Measurements from ENCODE around the gene AKIRIN2.

DNA sequence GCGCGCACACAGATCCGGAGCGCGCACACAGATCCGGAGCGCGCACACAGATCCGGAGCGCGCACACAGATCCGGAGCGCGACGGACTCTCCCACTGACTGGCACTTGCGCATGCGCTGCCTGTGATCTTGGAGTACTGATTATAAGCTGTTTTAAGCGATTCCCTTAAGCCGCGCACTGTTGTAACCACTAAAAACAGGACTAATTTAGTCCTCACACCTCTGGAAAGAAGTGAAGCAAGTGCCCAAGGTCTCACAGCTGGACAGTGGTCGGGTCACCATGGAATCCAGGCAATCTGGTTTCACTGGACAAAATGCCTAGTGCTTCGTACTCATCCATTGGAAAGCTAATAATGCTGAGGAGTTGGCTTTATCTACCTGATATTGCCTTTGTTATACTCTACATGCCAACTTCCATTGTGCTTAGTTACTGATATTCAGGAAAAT is 781 bp downstream of the CFAP206 start:
- PRO-cap, result bidirectional peak, plus-strand start at position 84 of the sequence, minus-strand start outside the sequence

- PRO-cap, result unidirectional peak, plus-strand start at chr6:87701494; unidirectional peak, plus-strand start at chr6:87701529; bidirectional peak, plus-strand start at chr6:87701660, minus-strand start at chr6:87701657; bidirectional peak, plus-strand start at chr6:87702526, minus-strand start at chr6:87702233
Measured at GRCh38 chr6:87701459-87702341, at the start of gene AKIRIN2. AKIRIN2 (minus strand) TSS chr6:87702233.

GRCh38 chr6:87756659-87757252 is 54.7 kb upstream of the AKIRIN2 start:
- PRO-cap, result no peak

DNA sequence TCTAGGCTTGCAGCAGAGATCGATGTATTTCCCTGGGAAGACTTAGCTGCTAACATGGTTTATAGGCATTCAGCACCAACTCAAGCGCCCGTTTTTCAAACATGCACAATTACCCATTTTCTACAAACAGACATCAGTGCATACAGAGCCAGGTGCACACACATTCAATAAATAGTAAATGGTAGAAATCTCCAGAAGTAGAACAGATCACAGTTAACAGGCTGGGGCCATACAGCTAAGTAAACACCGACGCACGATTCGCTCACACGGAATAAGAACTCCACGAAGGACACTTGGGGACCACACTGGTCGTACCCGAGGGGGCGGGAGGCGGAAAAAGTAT is 744 bp downstream of the CNR1 start:
- PRO-cap, result no peak

DNA sequence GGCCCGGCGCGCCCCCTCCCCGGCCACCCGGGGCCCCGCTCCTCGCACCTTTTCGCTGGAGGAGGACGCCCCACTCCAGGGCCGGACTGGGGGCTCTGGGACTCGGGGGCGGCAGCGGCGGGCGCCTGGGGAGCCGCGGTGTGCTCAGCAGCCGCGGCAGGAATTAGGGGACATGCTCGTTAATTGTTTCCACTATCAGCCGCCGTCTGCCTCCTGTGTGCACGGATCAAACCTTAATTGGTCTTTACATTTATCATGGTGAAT is 927 bp upstream of the CNR1 start:
- PRO-cap, result no peak

- PRO-cap, result no peak
Measured at GRCh38 chr6:88179592-88180315, 13.6 kb upstream of the CNR1 start.

DNA sequence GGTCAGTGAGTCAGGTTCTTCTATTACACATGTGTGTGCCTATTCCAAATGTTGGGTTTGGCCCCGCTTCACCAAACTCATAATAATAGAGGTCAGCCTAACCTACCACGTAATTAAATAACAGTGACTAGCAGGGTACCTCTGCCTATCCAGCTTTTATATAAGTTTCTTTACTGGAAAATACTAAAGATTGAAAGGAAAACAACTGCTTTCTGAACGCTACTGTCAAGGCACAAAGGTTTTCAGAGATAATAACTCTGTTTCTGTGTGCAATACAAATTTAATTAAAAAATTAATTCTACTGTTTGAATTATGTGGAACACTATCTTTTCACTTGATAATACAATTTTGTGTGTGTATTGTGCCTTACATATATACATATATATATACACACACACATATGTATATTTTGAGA is 19.5 kb upstream of the RNGTT start:
- PRO-cap, result no peak

- PRO-cap, result no peak
Measured at GRCh38 chr6:89065497-89065978, 15.0 kb upstream of the PNRC1 start.

GRCh38 chr6:89158084-89158746 is 12.4 kb downstream of the PM20D2 start:
- PRO-cap, result no peak

DNA sequence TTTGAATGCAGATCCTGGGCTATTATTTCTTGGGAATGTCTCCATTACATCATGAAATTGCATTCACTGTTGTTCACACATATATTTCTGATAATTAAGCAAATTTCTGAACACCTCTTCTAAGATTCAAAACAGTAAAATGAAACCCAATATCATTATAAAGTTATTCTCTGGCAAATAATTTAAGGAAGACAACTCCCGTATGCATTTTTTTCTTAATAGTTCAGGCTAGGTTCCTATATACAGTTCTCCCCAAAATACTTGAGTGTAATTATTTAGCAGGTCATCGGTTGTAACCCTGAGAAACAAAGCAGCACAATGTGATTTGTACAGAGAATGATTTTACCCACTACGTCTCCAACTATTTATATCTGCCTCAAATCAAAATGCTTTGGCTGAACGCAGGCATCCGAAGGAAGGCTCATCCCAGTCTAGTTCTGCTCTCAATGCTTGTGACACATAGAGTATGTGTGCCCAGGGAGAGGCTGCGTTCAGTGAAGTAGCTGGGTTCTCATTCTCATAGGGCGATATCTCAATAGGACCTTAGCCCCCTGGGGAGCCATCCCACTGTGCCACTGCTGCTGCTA is 582 bp downstream of the GABRR2 start:
- PRO-cap, result no peak

GRCh38 chr6:89405864-89406536 is 6.1 kb downstream of the RRAGD start:
- PRO-cap, result no peak

- PRO-cap, result no peak
Measured at GRCh38 chr6:89412980-89413674, 1.1 kb upstream of the RRAGD start.

DNA sequence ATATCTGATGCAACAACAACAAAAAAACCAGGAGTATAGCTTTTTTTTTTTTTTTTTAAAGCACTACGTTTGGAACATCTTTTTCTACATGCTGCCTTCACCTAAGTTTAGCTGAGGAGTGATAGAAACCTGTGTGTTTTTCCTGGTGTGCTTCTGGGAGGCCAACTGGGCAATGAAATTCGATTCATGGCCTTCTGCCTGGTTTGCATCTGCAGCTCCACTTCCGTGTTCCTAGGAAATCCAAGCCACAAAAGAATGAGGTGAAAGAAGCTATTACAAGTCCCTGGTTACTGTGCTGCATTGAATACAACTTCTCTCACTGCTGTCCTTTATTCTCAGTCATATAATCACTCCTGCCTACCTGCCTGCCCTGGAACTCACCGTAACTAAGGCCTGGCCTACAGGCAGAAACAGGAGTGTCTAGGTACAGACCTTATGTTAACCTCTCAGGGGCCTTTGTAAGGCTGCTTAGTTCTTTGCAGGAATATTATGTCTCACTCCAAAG is 18.1 kb upstream of the LYRM2 start:
- PRO-cap, result no peak

- PRO-cap, result no peak
Measured at GRCh38 chr6:89662591-89663414, 24.3 kb upstream of the LYRM2 start.

- PRO-cap, result no peak
Measured at GRCh38 chr6:90108856-90109521, 187.7 kb downstream of the BACH2 start.

- PRO-cap, result no peak
Measured at GRCh38 chr6:90139042-90139652, 157.5 kb downstream of the BACH2 start.

DNA sequence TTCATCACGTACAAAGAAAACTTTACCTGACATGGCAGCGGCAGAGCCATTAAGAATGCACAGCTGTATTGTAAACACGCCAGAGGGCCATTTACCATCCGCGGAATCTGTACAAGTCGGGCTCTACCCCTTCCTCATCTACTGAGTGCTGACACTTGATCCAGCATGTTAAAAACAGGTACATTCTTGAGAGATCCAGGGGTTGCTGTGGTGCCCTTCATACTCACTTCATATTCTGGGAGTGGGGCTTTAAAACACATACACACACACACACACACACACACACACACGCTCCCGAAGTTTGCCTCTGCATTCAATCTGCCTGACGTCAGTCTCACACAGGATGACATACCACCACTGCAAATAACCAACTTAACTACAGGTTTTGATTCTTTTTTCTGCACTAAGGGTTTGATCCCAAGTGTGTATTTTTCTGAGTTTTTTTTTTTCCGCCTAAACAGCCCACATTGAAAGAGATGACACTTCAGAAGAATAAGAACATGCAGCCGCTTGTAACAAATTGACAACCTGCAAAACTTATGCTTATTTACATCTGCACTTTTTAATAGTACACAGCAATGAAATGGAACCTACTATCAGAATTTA is 77.0 kb downstream of the BACH2 start:
- PRO-cap, result no peak

DNA sequence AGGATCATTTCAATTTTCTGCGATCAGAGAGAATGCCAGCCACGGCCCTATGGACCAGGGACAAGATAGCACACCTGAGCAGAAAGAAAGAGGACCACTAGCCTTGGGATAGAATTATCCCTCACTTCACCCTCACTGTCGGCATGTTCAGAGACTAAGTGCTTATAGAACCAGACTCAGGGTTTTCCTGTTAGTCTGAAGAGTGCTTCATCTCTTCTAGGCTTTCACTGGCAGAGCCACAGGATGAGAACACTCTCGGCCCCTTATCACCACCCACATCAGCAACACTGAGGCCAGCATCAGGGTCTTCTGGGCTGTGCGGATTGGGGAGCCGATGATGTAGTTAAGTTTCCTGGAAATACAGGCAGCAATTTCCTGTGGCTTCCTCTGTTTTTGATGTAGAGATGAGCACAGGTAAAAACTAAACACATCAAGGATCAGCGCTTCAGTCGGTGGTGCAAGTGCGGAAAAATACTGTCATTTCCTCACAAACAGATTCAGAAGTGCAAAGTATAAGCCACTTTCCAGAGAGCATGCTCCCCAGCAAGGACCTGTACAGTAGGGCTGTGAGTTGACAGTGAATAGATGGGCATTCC is 62.7 kb downstream of the BACH2 start:
- PRO-cap, result no peak

- PRO-cap, result no peak
Measured at GRCh38 chr6:90280954-90281400, 15.7 kb downstream of the BACH2 start.

DNA sequence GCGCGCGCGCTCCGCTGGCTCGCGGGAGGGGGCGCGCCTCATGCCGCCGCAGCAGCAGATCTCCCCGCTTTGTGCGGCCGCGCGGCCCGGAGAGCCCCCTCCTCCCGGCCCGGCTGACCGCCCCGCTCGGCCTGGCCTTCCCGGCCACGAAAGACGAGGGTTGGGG is 310 bp upstream of the BACH2 start:
- PRO-cap, result no peak

Data from H9 (cell line).